Caco-2 (cell line): ENCODE measurements around a stretch of chr17.

DNA sequence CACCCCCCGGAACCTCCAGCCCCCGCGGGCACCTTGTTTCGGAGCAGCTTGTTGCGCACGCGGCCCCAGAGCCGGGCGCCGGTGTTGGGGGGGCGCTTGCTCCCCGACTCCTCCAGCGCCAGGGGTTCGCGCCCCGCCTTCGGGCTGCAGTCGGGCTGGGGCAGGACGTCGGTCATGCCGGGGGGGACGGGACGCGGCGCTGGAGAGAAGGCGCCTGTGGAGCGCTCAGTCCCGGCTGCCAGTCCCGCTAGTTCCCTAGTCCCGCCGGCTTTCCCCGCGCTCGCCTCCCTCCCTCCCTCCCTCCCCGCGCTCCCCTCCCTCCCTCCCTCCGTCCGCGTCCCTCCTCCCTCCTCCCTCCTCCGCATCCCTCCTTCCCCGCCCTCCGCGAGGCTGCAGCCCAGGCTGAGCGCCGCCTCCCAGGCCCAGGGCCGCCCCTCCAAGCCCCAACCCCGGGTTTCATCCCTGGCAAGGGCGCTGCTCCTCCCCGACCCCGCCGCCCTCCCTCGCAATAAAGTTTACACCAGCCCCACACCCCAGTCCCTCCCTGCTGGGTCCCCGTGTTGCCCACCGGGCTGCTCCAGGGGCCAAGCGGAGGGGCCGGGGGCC, 34.7 kb downstream of the TIMM22 start:
- PRO-cap: no peak
- RRBS: 93% methylated on average over 21 of the region's 56 CpGs

DNA sequence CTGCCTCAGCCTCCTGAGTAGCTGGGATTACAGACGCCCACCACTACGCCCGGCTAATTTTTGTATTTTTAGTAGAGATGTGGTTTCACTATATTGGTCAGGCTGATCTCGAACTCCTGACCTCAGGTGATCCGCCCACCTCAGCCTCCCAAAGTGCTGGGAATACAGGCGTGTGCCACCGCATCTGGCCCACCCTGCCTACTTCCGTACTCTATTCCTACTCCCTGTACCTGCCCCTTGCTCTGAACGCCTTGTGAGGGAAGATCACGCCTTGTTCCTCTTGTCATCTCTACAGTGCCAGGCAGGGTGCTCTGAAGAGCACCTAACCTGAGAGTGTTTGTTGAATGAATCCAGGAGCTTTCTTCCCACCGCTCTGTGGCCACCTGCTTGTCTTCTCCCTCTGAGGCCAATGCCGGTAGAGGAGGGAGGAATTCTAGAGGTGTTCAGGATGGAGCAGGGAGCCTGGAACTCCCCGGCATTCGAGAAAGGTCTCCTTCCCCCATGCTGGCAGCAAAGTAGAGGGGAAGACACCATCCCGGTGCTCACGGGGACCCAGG, 73.1 kb downstream of the ABR start:
- PRO-cap: no peak
- RRBS: 92% methylated on average over 4 of the region's 16 CpGs

GRCh38 chr17:1108715-1109527, 70.9 kb downstream of the ABR start:
- PRO-cap: bidirectional peak, plus-strand start at chr17:1109221, minus-strand start at chr17:1108867; bidirectional peak, plus-strand start at chr17:1109439, minus-strand start at chr17:1109476
- RRBS: 3% methylated on average over 51 of the region's 96 CpGs

DNA sequence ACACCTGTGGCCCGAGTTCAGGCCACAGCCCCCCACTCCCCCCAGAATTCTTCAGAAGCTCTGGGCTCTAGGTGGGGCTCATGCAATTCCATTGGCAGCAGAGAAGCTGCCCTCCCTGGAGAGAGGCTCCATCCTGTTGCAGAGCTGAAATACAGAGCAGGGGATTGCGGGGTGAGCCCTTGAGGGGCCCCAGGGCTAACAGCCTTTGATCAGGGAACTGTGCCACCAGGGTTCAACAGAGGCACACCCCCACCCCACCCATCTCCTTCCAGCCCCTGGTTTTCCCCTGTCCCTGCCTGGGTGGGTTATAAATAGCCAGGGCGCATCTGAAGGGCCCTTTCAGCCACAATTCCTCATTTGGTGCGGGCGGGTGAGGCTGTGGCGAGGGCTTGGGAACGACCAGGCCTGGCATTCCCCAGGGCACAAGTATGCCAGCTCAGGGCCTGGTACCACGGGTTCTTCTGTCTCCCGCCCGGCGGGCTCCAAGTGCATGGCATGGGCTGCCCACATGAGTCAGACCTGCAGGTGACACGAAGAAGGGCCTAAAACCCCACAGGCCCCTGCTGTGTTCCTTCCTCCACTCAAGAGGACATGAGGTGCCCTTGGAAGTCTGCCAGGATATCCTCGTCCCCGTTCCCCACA, 69.1 kb downstream of the ABR start:
- PRO-cap: no peak
- RRBS: no CpG with 5 or more reads among the region's 14 CpGs

GRCh38 chr17:1149632-1150359, 30.0 kb downstream of the ABR start:
- PRO-cap: no peak
- RRBS: 96% methylated on average over 6 of the region's 24 CpGs

DNA sequence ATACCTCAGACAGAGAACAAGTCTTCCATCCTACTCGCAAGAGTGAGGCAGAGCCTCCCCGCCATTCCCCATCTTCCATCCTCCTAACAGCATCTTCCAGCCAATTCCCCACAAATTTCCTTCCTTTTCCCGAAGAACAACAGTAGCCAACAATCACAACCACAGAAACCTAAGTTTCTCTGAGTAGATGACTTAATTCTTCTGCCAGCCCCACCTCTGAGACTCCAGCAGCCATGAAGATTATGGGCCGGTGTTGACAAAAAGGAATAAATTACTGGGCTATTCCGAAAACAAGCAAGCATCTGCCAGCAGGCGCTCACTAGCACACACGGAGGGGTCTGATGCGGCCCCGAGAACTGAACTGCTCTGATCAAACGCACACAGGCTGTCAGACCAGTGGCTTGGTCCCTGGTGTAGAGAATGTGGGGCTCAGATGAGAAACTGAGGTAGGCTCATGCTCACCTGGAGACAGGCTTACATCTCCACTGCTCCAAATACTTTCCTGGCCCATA, 5.7 kb downstream of the ABR start:
- PRO-cap: no peak
- RRBS: no CpG with 5 or more reads among the region's 10 CpGs

DNA sequence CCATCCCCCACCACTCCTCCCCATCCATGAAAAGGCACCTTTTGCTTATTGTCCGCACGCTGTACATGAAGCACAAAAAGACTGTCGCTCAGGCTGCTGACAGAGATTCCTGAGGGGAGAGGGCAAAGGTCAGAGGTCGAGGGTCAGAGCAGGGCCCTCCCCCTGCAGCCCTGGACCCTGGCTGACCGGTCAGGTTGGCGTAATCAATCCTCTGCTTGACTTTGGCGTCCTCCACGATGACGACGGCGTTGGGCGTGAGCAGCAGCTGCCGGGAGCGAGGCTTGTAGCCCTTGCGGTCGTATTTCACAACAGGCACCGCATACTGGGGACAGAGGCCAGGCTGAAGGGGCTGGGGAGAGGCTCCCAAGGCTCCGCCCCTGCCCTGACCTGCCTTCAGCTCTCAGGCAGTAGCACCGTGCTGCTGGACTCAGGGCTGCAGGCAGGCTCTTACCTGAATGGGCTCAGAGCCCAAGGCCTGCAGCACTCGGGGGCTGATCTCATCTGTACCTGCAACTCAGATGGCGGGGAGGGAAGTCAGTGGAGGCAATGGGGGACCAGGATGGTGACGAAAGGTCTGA, 11.9 kb upstream of the CRK start:
- PRO-cap: no peak
- RRBS: 40% methylated on average over 7 of the region's 22 CpGs

GRCh38 chr17:1471820-1472221, 15.8 kb upstream of the CRK start:
- PRO-cap: no peak
- RRBS: no CpG with 5 or more reads among the region's 25 CpGs

- PRO-cap: unidirectional peak, plus-strand start at chr17:1490867; unidirectional peak, plus-strand start at chr17:1490913; unidirectional peak, plus-strand start at chr17:1490962; bidirectional peak, plus-strand start at chr17:1491137, minus-strand start at chr17:1491057; bidirectional peak, plus-strand start at chr17:1491317, minus-strand start at chr17:1491201
- RRBS: 5% methylated on average over 19 of the region's 55 CpGs
Observed at GRCh38 chr17:1490462-1491471, 1.7 kb downstream of the MYO1C start.

GRCh38 chr17:1575074-1575851, 12.7 kb upstream of the PITPNA start:
- PRO-cap: no peak
- RRBS: 90% methylated on average over 14 of the region's 48 CpGs

DNA sequence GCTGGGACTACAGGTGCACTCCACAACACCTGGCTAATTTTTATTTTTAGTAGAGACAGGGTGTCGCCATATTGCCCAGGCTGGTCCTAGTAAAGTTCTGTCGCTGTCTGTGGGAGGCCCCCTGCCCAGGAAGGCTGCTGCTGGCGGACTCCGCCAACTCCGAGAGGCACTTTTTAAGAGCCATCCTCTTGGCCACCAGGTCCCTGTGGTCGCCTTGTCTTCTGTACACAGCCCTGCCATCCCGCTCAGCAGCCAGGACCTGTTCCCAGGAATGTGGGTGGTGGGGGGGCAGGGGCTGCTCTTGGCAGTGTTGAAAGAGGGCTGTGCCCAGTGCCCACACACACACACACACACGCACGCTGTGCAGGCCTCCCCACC, 18.3 kb upstream of the PITPNA start:
- PRO-cap: no peak
- RRBS: no CpG with 5 or more reads among the region's 9 CpGs

DNA sequence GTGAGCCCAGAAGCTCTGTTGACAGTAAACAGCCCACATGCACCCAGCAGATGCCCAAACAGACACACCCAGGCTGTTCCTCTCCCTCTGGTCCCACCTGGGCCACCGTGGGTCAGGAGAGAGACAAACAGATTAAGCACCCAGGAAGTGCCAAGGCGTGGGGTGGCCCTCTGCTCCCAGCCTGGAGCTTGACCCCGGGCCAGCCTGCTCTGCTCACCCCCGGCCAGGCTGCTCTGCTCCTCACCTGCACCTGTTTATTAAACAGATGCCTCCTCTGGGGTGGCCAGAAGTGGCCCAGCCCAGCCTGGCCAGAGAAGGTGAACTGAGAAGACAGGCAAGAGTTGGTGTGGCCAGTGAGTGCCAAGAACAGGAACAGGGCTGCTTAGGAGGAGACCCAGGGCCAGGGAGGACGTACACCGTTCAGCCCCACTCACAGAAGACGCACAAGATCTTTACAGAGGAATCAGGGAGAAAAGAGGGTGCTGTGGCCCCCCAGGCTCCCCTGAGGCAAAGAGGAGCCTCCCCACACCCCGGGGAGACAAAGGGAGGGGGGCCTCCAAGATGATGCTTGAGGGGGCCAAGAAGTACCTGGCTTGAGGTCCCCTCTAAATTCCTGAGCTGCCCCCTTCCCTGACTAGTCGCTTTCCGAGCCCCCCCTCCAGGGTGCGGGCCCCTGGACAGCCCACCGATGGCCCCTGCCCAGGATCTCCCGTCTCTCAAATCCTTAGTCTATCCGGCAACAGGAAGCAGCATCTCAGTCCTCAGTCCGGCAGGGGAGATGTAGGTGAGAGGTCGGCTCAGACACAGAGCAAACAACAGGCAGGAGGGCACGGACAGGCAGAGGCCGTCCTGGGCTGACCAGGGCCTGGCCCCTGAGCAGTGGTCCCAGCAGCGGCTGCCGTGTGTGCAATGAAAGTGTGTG, 7.7 kb downstream of the SLC43A2 start:
- PRO-cap: no peak
- RRBS: no CpG with 5 or more reads among the region's 20 CpGs

GRCh38 chr17:1625628-1626198, 2.9 kb downstream of the SLC43A2 start:
- PRO-cap: no peak
- RRBS: no CpG with 5 or more reads among the region's 7 CpGs

DNA sequence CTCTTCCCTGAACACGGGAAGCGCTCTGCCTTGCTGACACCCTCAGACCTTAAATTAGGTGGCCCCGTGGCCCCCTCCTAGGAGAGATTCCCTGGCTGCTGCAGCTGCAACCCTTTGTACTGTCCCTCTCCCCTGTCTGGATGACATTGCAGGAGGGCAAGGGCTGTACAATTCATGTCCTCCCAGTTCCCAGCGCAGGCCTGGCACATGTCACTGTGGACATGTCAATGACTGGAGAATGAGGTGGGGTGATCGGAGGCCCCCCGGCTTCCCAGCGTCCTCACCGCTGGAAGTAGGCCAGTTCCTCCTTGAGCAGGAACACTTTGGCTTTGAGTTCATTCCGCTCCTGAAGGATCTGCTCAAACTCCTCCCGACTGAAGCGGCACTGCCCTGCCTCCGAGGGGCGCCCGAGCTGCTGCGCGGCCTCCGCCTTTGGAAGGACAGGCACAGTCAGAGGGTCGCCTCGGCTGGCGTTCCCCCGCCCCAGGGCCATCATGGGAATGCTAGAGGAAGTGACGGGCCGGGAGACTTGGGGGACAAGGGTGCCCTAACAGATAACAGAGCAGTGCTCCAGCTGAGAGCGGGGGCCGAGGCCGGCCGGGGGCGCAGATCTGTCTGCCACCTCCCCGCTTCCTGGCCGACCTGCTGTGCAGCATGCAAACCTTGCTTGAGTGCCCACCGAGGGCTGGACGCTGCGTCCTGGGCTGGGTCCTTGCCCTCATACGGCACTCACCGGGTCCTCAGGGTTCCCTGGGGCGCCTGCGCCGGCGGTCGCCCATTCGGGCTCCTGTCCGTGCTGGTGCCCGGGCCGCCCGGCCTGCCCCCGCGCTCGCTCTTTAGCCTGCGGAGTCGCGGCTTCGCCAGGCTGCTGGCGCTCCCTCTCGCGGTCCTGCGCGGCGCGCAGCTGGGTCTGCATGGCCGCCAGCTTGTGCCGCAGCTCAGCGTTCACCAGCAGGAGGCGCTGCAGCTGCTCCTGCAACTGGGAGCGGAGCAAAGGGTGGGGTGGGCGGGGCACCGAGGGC, 1.3 kb downstream of the RILP start:
- PRO-cap: no peak
- RRBS: 95% methylated on average over 7 of the region's 66 CpGs

DNA sequence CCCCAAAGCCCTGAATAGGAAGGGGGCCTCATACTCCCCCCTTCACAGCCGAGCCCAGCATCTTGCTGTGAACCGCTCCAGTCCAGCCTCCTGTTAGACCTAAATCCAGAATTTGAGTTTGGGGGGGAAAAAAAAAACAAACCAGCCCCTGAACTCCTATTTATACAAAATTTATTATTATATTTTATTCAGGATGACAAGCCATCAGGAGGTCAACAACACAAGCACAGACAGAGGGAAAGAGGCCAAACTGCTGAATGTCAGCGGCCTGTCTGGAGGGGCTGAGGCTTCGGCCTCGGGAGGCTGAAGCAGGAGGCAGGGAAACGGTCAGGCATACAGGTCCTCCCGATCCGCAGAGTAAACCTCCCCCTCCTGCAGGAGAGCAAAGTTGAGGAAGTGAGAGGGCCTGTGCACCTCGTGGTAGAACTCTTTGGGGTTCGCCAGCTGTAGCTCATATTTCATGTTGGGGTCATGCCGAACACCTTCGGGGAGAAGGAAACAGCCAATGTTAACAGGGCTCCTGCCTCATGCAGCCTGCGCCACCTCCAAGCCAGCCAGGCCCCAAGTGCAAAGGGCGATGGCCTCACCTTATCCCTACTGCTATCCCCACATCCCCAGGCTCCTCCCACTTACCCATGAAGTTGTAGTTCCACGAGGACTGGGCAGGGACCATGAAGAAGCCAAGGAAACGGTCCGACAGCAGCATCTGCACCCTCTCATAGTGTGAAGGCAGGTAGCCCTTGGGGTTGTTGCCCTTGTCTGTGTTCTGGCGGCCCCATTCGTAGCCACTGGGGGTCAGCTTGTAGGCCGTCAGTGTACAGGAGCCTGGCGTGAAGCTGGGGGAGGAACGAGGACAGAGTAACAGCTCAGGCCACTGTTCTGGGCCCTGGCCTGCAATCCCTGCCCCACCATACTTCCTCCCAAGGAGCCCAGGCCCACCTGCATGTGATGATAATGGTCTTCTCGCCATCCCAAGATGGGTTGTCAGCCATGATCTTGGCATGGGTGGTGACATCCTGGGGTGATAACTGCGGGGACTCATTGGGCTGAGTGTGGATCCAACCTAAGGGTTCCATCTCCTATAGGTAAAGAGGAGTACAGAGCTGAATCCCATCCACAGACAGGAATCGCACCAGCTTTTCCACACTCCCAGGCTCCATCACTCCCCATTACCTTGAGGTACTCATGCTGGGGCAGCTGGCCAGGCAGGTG, 1.2 kb upstream of the RILP start:
- PRO-cap: no peak
- RRBS: no CpG with 5 or more reads among the region's 25 CpGs

DNA sequence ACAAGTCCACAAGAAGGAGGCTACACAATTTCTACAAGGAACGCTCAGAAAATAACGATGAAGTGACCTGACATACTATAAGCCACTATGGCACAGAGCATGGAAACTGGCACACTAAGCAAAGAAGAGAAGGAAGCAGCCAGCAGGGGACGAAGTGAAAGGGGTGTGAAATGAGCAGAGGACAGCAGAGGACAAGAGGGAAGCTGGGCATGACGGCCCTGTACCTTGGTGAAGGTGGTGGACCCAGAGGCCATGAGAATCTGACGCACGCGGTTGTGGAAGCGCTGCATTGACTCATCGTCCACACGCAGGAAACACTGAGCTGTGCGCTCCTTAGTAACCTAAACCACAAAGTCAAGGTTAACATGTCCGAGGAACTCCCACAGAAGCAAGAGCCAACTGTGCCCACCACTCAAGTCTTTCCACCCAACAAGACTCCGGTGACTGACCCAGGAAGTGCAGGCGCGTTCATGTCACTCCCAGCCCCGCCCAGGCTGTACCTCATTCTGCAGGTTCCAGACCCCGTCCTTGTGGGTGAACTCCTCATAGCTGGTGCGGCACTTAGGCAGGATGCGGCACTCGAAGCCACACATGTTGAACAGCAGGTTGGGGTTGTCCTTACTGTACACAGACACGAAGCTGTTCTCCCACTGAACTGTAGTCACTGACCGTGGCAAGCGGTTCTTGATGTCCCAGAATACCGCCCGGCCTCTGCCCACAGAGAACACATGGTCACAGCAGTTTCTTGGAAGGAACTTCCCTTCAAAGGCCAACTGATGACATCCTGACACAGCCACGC, 11.6 kb downstream of the PRPF8 start:
- PRO-cap: no peak
- RRBS: no CpG with 5 or more reads among the region's 26 CpGs

DNA sequence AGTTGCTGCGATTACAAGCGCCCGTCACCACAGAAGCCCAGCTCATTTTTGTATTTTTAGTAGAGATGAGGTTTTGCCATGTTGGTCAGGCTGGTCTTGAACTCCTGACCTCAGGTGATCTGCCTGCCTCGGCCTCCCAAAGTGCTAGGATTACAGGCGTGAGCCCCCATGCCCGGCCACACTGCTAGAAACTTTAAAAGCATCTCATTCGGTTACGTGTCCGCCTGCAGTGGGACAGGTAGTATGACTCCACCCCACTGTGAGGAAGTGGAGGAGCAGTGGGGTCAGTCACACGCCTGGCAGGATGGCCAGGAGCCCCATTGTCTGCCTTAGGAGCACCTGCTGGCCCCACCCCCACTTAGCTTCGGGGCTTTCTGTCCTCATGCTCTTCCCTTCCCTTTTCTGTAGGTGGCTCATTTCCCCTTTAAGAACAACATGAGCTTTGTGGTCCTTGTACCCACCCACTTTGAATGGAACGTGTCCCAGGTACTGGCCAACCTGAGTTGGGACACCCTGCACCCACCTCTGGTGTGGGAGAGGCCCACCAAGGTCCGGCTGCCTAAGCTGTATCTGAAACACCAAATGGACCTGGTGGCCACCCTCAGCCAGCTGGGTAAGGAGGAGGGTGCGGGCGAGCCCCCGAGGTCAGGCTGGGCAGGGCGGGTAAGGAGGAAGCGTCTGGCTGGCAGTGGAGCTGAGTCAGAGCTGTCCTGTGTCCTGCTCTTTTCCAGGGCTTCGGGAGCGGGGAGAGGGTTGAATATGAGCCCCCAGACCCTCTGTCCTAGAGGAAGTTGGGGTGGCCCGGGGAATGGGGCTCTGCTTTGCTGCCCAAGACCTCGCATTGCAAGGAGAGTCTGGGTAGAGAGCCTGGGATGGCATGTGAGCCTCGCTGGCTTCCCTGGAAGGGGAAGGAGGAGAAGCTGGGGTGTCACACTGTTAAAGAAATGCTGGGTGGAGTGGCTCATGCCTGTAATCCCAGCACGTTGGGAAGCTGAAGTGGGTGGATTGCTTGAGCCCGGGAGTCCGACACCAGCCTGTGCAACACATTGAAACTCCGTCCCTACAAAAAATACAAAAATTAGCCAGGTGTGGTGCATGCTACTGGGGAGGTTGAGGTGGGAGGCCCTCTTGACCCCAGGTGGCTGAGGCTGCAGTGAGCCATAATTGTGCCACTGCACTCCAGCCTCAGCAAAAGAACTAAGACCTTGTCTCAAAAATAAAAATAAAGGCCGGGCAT, 9.3 kb upstream of the SERPINF1 start:
- PRO-cap: no peak
- RRBS: no CpG with 5 or more reads among the region's 28 CpGs

- PRO-cap: no peak
- RRBS: 84% methylated on average over 6 of the region's 33 CpGs
Observed at GRCh38 chr17:1754651-1755505, 7.0 kb upstream of the SERPINF1 start.

- PRO-cap: no peak
- RRBS: 98% methylated on average over 4 of the region's 32 CpGs
Observed at GRCh38 chr17:1783185-1784316, 21.7 kb downstream of the SERPINF1 start.

GRCh38 chr17:1904221-1904823, 74.5 kb downstream of the RPA1 start:
- PRO-cap: no peak
- RRBS: no CpG with 5 or more reads among the region's 10 CpGs